ENCODE measurements around the genes CYTH1 and CEP295NL.

DNA sequence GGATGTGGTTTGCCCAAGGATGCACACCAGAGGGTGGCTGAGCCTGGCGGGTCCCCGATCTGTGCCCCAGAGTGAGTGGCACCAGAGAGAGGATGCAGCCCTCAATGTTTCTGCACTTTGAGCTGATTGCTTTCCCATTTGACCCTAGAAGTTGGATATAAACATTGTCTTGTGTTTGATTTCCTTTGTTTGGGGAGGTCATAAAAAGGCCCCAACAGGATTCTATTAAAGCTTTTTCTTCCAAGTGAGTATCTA, 329.3 kb downstream of the SEPTIN9 start:
- PRO-cap: no peak

- PRO-cap: no peak
Measured at GRCh38 chr17:77834514-77834876, 124.0 kb upstream of the TNRC6C start.

DNA sequence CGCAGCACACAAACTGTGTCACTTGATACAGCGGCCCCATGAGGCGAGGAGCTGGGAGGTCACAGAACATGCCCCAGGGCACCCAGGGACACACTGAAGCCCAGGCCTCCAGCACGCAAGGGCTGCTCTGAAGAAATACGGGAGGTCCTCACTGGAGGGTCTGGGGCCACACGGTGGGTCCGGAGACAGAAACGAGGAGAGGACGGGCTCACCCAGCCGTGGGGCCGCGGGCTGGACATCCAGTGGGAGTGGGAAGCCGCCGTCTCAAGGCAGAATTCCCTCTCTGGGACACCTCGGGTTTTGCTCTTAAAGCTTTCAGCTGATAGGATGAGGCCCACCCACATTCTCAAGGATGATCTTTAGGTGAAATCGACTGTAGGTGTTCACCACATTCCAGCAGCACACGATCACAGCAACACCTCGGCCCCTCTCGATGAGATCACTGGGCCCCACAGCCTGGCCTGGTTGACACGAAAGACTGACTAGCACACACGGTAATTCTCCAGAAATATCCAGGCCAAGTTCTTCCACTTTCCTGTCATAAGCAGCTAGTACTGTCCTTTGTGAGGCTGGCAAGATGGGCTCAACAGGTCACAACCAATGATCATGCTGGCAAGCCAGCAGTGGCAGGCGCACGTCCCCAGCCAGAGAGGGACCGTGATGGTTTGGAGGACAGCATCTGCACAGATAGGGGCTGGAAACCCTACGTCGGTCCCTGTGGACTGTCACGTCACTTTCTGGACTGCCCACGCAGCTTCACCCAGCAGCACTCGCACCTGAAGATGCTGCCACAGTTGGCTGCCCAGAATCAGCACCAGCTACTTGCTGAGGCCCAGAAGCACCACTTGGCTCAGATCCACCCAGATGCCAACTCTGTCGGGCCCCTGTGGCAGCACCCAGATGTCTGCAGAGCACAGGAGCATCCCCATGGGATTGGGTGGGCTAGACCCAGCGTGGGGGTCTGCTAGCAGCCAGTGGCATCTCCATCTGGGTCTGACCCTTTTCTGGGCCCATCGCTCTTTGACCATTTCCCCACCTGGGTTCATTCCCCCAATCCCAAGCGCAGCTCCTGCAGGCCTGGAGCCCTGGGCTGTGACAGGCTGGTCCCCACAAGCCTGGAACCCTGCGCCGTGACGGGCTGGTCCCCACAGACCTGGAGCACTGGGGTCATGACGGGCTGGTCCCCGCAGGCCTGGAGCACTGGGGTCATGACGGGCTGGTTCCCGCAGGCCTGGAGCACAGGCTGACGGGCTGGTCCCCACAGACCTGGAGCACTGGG, 17.4 kb downstream of the TMC6 start:
- PRO-cap: no peak

- PRO-cap: no peak
Measured at GRCh38 chr17:78113393-78113801, 15.2 kb downstream of the TMC6 start.

DNA sequence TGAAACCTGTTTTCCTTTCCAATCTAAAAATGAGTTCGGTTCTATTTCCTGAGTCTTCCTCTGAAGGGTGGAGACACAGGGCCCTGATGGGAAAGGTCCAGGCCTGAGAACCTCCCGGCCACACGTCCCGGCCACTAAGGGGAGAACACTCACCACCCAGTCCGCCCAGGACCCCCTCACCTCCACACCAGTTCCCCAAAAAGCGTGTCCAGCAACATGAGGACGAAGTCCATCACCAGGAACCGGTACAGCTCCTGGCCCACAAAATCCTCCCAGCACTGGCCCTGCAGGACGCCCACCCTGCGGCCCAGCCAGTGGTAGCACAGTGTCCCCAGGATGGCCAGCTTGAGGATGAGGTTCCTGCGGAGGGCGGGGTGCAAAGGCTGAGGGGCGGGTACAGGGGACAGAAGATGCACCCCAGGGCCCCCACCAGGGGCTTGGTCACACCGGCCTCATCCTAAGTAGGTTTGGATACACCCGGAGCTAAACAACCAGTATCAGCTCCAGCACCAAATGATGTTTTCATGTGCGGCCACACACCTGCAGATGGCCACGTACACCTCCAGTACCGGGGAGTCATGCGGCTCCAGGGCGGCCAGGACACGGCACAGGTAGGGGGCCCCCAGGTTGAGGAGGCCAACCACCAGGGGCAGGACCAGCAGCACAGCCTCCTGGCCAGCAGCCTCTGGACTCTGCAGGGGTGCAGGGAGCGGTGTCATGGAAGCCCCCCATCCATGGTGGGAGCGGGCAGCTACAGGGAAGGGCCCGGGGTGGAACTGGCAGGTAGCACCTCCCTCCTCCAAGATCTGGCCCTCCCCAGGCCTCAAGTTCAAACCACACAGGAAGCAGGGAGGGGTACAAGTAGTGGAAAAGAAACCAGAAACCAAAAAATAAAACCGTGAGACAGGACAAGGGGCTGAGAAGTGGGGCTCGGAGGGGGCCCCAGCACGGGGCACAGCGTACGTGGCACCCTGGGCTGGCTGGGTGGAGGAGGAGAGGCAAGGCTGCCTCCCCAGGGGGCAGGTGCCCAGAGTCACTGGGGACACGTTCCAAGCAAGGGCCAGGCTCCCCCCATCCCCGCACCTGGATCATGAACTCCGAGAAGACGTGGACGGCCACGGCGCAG, 7.7 kb downstream of the TMC6 start:
- PRO-cap: bidirectional peak, plus-strand start at position 992 of the sequence, minus-strand start at position 804 of the sequence

DNA sequence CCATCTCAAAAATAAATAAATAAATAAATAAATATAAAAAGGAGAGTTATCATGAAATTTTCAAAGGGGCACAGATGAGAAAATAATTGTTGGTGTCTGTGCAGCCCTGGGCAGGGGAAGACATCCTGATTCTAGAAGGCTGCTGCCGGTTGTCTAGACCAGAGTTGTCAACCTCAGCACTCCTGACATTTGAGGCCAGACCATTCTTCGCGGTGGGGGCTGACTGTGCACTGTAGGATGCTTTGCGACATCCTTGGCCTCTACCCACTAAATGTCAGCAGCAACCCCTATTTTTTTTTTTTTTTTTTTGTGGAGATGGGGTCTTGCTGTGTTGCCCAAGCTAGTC, 8.6 kb downstream of the C17orf99 start:
- PRO-cap: no peak

GRCh38 chr17:78224457-78225332, 6.7 kb upstream of the TMEM235 start:
- PRO-cap: no peak

- PRO-cap: no peak
Measured at GRCh38 chr17:78268873-78270080, 37.8 kb downstream of the TMEM235 start.

DNA sequence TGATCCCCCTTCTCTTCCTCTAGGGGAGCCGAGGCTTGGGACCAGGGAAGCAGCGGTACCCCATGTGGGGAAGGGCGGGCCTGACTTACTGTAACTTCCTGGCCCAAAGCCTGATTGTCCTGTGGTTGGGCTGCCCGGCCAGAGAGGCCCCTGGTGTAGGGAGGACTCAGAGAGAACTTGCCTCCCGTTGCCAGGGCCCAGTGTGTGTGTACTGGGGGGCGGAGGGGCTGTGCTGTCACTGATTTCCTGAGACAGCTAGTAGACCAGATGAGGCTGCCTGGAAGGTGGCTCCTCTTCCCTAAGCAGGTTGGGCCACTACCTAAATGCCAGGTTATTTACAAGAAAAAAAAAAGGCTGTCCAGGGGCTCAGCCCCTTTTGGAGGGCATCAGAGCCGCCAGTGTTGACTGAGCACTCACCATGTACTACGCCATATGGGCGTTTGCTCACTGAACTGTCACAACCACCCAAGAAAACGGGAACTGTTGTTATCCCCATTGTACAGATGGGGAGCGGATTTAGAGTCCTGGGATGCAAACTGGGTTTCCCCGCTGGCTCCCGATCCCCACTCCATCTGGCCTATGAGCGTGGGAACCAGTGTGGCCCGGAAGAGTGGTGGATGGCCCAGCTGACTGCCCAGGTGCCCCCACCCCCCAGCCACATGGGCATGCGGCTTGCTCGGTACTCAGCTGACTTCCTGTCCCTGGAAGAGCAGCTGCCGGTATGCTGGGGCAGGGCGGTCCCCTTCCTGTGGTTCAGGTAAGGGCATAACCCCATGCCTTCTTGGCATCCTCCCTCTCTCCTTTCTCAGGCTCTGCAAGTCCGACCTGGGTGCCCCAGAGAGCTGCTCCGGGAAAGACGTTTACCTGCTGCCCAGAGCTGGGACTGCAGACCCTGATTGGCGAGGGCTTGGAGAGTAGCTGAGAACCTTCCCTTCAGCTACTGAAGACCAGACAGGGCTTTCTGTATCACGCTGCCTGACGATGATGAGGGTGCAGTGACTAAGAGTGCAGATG, 16.4 kb downstream of the SOCS3 start:
- PRO-cap: no peak

GRCh38 chr17:78354953-78355688, 4.8 kb downstream of the SOCS3 start:
- PRO-cap: no peak

- PRO-cap: bidirectional peak, plus-strand start at chr17:78358886, minus-strand start at chr17:78358778
Measured at GRCh38 chr17:78358529-78359358, 1.1 kb downstream of the SOCS3 start.

- PRO-cap: no peak
Measured at GRCh38 chr17:78366178-78366808, 6.4 kb upstream of the SOCS3 start.

- PRO-cap: no peak
Measured at GRCh38 chr17:78735190-78735867, 46.7 kb downstream of the CYTH1 start.

GRCh38 chr17:78782039-78782432, at the start of gene CYTH1:
Gene CYTH1, minus strand, starts transcription at chr17:78782273.
- PRO-cap: unidirectional peak, minus-strand start at chr17:78782098; bidirectional peak, plus-strand start at chr17:78782613, minus-strand start at chr17:78782297

DNA sequence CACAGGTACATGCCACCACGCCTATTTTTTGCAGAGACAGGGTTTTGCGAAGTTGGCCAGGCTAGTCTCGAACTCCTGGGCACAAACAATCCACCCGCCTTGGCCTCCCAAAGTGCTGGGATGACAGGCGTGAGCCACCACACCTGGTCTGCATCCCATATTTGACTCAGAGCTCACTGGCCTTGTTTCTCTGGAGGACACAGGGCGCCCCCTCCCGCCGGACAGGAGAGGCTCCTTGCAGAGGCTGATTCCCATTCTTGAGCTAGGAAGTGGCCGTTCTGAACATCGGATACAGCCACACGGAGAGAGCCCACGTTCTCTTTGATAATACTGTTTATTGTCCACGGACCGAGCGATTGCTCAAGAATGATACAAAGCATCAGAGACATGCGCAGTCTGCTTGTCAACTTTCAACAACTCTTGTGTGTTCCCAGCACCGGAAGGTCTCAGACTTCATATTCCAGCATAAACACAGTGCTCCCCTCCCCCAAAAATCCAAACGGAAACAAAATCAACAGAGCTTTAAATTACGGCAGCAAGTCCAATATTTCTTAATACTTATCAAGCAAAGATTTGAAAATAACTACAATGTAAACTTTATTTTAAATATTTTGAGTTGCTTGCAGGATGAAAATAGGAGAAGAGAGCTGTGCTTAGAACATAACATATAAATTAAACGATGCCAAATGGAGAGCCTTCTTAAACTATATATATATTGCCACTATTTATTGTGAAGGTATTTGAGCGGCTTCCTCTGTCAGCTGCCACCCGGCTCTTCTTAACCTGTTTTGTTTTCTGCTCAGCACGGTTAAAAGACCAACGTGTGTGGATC, 12.3 kb upstream of the USP36 start:
- PRO-cap: no peak

GRCh38 chr17:78890228-78891414, 12.4 kb downstream of the CEP295NL start:
- PRO-cap: bidirectional peak, plus-strand start at chr17:78890745, minus-strand start at chr17:78890740

DNA sequence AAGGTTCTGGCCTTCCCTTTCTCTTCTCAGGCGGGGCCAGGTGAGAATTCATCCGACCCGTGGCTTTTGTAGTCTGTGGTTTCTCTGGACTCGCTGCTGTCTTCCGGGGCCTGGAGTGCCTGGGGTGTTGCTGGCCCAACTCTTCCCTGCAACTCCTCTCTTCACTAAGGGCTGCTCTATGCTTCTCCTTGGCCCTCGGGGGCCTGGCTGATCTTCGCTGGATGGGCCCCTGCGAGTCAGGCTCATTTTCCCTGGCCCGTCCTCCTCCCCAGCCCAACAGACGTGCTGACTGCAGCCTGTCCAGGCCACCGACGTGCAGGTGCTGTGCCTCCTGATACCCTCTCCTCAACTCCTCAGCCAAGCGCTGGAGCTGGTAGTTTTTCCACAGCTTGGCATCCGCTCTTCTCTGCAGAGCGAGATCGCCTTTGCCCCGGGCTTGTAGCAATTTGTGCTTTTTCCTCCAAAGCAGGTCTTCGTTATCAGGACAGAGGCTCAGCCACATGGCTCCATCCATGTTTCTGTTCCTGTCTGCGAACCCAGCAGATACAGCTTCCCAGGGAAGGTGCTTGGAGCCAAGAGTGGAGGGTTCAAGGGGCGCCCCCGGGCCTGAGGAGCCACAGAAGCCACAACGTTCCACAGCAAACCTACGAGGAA, 11.1 kb downstream of the CEP295NL start:
- PRO-cap: no peak

DNA sequence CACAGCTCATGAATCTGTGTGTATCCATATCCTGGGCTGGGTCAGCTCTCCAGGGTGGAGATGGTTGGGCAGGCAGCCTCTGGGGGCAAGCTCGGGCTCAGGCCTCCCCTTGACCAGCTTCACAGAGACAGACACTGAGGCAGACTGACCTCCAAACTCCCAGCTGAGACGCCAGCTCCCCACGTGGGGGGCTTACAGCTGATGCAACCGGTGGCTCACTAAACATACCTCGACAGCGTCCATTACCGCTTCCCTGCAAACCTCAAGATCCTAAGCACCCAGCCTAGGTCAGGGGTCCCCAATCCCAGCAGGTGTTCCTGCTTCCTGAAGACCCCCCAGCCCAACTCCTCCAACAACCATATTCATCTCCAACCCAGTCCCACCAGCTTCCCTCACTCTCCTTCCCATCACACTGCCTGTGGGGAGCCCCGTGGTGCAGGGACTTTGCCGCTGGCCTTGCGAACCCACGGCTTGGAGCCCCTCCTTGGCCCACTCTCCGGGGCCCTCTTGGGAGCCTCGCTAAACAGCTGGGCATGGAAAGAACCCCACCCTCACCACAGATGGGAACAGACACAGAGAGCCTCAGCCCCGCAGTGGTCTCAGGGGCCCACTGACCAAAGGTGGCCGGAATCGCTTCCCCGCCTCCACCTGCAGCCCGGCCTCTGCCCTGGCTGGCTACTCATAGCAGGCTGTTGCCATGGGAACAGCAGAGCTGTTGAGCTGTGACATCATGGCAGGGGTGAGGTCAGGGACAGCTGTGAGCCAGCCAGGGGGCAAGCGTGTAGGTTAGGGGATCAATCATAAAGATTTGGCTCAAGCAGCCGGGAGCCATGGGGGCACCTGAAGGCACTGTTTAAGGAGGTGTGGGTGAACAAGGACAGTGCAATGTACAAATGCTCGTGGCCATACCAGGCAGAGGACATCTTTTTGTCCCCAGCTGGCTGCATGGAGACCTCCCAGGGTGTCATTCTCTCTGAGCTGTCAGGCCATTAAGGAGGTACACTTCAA, at the start of gene CEP295NL:
CEP295NL (minus strand) TSS at position 683 of the 1,008 bp plus-strand sequence.
- PRO-cap: no peak

GRCh38 chr17:78958440-78958889, 21.3 kb downstream of the LGALS3BP start:
- PRO-cap: unidirectional peak, minus-strand start at chr17:78958722

- PRO-cap: no peak
Measured at GRCh38 chr17:79006004-79006612, 3.5 kb downstream of the CANT1 start.

Measured in jejunum (tissue), 1 donor.